Cerebellum (tissue), 5 donors: ENCODE measurements around a stretch of chrX.

- PRO-cap, 3 experiments, result no peak in any of the 3 experiments
- RAMPAGE, long total RNA, result no peak
Observed at GRCh38 chrX:39519600-39520102, 578.1 kb downstream of the BCOR start.

- PRO-cap, 3 experiments, result no peak in any of the 3 experiments
- RAMPAGE, long total RNA, result no peak
Observed at GRCh38 chrX:39907933-39908903, 189.5 kb downstream of the BCOR start.

- PRO-cap, 3 experiments, result peak in 1 of 3 experiments; most common minus-strand start chrX:40007760 (in 1)
- RAMPAGE, long total RNA, result no peak
Observed at GRCh38 chrX:40007473-40008189, 90.1 kb downstream of the BCOR start.

DNA sequence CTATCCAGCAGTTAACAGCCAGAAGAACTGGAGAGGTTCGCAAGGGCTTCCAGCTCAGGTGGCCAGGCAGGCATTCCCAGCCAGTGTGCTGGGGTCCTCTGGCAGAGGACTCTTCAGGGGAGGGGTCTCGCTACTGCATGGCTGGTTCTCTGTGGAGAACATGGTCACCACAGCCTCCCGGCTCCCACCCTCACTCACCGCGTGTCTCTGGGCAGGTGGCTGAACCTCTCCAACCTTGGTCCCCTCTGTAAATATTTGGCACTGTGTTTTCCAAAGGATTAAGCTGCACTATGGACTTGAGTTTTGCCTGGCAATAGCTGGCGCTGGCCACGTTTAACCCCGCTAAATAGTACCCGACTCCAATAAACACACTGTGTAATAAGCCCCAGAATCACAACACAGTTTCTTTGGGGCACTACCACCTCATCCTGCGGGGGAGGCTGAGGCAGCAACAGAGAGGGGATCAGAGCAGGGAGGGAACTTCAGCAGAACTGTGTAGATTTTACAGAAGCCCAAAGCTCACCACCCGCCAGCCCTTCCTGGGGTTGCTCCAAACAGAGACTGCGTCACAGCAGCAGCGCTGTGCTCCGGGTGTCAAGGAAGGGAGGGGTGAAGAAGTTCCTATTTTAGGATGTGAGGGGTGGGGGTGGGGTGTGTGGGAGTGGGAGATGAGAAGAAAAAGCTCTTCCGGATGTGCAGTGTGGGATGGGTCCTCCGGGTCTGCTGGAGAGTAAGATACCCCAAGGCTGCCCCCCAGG, 15.1 kb downstream of the BCOR start:
- PRO-cap, 3 experiments, result no peak in any of the 3 experiments
- RAMPAGE, long total RNA, result no peak

GRCh38 chrX:40105175-40105604, 7.4 kb upstream of the BCOR start:
- PRO-cap, 3 experiments, result peak in 2 of 3 experiments; most common plus-strand start chrX:40105410 (in 2); most common minus-strand start chrX:40105304 (in 1)
- RAMPAGE, long total RNA, result no peak

DNA sequence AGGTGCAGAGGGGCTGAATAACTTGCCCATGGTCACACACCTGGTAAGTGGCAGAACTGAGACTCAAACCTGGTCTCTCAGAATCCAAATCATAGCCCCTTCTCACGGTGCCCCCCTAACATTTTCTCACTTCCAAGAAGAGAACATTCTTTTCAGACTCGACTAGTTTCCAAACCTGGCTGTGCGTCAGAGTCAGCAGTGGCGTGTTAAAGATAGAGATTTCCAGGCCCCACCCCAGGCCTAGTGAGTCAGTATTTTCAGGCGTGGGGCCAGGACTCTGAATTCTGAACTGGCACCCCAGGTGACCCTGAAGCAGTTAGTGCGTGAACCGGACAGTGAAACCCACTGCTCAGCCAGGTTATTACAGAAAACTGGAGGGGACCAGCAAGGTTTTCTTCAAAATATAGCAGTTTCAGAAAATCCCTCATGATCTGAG, 34.9 kb upstream of the BCOR start:
- PRO-cap, 3 experiments, result no peak in any of the 3 experiments
- RAMPAGE, long total RNA, result no peak

DNA sequence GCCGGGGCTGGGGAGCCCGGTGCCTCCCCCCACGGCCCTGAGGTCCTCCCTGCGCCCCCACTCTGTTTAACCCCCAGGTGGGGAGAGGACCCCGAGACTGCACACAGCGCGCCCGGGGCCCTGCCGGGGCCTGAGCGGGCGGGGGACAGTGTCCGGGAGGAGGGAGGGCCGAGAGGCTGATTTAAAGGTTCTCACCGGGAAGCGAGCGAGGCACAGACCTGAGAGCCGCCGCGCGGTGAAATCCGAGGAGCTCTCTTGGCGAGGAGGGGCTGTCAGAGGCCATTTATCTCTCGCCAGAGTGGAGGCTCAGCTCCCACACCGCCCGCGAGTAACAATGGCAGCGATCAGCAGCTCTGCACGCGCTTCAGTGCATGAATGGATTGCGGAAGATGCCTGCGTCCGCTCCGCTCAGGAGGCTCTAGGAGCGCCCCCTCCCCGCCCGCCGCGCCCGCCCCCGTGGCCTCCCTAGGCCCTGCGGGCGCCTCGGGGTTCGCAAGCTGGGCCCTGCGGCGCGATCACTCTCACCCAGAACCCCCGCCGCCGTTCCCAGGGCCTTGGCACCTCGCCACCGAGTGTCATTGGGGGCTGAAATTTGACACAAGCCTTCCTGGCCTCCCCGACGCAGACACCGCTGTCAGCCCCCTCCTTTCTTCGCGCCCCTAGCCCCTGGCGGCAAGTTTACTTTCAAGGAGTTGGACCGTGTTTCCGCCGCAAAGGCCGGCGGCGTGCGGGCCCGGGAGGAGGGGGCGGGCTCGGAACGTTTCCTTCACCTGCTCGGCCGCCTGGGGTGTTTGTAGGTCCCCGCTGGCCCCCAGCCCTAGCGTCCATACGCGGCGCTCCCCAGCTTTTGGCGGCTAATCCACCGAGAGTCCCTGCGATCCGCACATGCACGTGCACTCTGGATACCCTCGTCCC, 48.7 kb upstream of the BCOR start:
- PRO-cap, 3 experiments, result peak in 1 of 3 experiments; most common plus-strand start position 213 of the sequence (in 1)
- RAMPAGE, long total RNA, result no peak

GRCh38 chrX:40172047-40172776, 74.5 kb upstream of the BCOR start:
- PRO-cap, 3 experiments, result peak in 2 of 3 experiments; most common plus-strand start chrX:40172400 (in 1); most common minus-strand start chrX:40172295 (in 1)
- RAMPAGE, long total RNA, result no peak

GRCh38 chrX:40201488-40202059, 103.8 kb upstream of the BCOR start:
- PRO-cap, 3 experiments, result no peak in any of the 3 experiments
- RAMPAGE, long total RNA, result no peak

DNA sequence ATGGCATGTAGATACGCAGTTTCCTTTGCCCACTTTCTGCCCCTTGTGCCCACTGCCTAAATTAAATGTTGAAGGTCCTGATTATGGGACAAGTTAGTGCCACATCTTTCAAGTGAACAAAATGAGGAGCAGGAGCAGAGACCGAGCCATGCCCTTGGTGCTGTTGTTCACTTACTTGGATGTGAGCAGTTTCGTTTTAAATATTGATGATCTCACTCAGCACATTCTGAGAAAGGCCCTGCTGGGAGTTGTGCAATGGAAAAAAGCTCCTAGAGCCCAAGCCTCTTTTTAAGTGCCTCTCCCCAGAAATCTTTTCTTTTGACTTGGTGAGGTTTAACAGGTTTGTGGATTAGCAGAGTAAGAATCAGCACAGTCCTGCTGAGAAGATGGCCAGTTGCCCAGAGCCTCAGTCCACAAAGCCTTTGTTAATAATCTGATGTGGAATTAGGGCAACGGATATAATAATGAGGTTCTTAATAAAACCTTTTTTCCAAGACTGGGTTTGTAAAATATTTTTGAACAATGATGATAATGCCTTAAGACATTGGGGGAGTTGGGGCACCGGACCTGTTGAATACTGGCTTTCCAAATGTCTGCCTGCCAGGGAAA, 157.5 kb upstream of the ATP6AP2 start:
- PRO-cap, 3 experiments, result no peak in any of the 3 experiments
- RAMPAGE, long total RNA, result no peak

GRCh38 chrX:40644783-40645469, 2.4 kb downstream of the CXorf38 start:
- PRO-cap, 3 experiments, result peak in 2 of 3 experiments; most common plus-strand start chrX:40645309 (in 2)
- RAMPAGE, long total RNA, result no peak

DNA sequence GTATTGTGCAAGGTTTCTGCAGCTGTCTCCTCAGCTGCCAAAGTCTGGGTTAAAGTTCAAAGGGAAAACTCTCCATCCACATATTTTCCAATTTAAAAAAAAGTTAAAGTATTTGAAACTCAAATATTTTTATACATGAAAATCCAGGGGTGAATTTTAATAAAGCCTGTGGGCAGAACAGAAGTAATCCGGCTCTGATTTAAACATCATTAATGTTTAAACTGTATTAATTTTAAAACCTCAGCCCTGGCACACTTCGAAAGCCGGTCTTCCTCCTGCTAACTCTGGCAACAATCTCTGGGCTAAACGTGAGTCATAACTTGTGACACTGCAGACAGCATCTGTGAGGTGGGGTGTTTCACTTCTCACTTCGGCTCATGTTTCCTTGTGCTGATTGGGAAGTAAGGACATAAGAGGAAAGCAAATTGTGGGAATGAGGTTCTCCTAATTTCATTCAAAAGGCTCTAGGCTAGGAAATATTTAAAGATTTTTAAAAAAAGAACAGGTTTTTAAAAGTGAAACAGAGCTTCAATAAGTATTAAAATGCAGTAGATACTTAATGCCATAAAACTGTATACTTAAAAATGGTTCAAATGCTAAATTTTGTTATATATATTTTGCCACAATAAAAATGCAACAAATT, 139.9 kb upstream of the USP9X start:
- PRO-cap, 3 experiments, result no peak in any of the 3 experiments
- RAMPAGE, long total RNA, result no peak

DNA sequence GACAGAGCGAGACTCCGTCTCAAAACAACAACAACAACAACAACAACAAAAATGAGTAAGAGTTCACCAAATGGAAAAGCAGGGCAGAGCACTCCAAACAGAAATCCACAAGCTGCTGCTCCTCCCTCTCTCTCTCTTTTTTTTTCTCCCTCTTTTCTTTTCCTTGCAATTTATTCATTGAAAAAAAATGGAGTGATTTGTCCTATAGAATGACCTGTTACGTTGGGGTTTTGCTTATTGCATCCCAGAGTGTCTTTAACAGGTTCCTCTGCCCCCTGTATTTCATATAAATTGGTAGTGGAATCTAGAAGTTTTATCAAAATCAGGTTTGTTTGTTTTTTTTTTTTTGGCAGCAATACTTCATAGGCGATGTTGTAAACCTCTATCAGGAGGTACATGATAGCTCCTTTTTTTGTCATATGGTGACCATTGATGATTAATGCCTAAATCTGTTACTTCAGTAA, 64.9 kb upstream of the USP9X start:
- PRO-cap, 3 experiments, result no peak in any of the 3 experiments
- RAMPAGE, long total RNA, result no peak

GRCh38 chrX:41091634-41092424, 6.6 kb downstream of the USP9X start:
- PRO-cap, 3 experiments, result no peak in any of the 3 experiments
- RAMPAGE, long total RNA, result no peak

DNA sequence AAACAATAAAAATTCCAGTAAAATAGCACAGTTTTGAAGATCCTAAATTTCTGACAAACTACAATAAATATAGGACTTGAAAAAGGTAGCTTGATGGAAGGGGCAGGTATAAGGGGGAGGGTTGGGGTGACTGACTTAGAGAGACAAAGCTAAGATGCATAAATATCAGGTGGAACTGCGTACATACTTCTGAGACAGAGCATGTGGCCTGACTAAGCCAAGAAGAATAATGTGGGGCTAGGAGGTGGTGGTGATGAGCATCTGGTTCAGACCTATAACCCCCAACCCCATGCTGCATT, 19.7 kb downstream of the USP9X start:
- PRO-cap, 3 experiments, result no peak in any of the 3 experiments
- RAMPAGE, long total RNA, result no peak

DNA sequence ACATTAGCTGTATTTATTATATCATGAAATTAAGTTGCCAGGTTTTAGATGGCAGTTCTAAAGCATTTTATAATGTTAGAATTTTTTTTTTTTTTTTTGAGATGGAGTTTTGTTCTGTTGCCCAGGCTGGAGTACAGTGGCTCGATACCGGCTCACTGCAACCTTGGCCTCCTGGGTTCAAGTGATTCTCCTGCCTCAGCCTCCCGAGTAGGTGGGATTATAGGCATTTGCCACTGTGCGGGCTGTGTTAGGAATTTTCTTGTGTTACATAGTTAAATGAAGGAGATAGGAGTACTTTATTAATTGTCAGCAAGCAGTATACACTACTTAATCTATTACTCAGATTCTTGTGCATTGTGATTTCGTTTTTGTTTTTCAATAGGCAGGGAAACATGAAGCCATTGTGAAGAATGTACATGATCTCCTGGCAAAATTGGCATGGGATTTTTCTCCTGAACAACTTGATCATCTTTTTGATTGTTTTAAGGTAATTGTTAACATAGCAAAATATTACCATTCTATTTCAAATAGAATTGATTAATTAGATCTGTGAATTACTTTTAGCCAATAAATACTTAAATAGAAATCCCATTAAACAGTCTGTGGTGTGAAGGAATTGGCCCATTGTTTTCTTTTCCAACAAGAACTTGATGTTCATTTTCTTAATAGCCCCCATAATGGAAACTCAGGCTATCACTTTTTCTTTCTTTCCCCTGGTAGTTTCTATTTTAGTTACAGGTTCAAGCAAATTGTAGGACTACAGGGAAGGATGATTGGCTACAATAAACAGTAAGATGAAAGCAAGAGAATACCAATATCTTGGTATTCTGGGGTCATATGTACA, 59.1 kb downstream of the USP9X start:
- PRO-cap, 3 experiments, result no peak in any of the 3 experiments
- RAMPAGE, long total RNA, result no peak

DNA sequence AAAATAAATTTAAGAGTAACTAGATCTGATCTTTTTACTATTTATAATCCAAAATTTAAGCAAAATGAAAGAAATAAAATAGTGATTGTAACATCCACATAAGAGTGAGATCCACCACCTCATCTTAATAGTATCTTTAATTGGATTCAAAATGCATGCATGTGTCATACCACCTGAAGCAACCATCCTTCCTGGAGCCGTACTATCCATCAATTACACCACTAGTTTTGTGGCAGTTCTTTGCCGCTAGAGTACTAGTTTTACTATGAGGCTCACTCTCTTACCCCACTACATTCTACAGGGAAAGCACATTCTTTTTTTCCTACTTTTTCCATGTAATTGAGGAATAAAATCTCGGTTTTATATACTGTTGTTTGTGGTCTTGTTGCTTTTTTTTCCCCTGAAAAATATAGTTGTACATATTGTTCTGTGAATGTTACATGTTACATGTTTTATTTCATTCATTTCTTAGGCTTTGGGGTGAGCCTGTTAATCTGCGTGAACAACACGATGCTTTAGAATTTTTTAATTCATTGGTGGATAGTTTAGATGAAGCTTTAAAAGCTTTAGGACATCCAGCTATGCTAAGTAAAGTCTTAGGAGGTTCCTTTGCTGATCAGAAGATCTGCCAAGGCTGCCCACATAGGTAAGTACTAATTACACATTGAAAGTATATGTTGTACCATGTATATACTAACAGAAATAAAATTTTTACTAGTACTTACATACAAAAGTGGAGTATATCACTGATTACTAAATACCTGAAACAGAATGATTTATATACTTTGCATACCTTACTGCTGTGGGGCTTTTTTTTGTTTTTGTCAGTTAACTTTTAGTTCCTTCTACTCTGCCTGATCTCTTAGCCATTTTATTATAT, 123.7 kb upstream of the DDX3X start:
- PRO-cap, 3 experiments, result no peak in any of the 3 experiments
- RAMPAGE, long total RNA, result no peak

DNA sequence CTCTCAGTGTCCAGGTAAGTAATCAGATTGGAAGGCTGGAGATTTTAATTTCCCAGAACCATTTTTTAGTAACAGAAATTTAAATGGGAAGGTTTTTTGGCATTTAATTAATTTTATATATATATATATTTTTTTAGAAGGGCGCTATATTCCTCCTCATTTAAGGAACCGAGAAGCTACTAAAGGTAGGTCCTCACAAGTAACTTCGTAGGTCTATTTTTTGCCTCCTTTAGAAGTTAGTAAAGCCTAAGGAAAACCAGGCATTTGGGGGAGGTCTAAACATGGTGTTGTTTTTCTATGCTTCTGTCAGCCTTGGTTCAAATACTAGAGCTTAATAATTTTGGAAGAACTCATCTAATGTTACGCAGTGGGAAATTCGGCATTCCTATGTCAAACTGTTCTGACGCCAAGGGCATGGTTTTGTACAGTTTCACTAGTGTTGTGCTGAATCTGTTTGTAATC, 5.0 kb downstream of the DDX3X start:
- PRO-cap, 3 experiments, result no peak in any of the 3 experiments
- RAMPAGE, long total RNA, result no peak

- PRO-cap, 3 experiments, result no peak in any of the 3 experiments
- RAMPAGE, long total RNA, result no peak
Observed at GRCh38 chrX:41917442-41917881, 5.9 kb downstream of the CASK start.

DNA sequence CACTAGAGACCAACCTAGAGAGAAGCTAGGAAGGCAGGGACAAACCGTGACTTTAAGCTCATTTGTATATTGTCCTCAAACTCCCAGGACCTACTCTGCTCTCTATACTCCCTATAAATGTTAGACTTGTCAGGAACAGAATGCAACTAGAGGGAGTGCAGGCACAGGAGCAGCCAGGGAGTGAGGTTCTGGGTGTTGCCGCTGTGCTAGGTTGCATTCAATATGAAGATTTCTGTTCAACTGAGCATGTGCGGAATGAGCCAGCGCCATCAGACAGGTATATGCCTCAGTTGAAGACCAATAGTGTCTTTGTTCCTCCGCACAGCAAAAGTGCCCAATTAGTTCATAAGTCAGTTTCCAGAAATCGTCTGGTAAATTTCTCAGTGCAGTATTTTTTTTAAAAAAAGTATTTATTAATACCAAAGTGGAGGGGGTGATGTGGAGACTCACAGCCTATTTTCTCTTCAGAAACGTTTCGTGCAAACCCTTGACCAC, 1.0 kb upstream of the CASK start:
- PRO-cap, 3 experiments, result peak in 1 of 3 experiments; most common plus-strand start position 247 of the sequence (in 1); most common minus-strand start position 224 of the sequence (in 1)
- RAMPAGE, long total RNA, result no peak